Bronchial epithelial cell (primary cell): ENCODE measurements around a stretch of chr9.

GRCh38 chr9:134222526-134223051 lies 86.7 kb downstream of the WDR5 start:
- RRBS, 2 experiments = no CpG with 5 or more reads among the region's 6 CpGs

DNA sequence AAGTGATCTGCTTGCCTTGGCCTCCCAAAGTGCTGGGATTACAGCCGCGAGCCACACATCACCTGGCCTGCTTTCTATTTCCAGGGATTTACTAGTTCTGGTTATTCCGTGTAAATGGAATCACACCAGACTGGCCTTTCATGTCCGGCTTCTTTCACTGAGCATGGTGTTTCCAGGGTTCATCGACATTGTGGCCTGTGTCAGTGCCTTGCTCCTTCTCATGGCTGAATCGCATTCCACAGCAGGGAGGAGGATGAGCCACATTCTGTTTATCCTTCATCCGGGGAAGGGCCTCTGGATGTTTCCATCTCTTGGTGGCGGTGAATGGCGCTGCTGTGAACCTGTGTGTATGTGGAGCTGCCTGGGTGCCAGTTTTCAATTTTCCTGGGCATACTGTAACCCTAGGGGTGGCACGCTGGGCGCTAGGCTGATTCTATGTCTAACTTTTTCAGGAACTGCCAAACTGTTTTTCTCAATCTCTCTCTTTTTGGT lies 87.2 kb downstream of the WDR5 start:
- RRBS, 2 experiments = no CpG with 5 or more reads among the region's 11 CpGs

DNA sequence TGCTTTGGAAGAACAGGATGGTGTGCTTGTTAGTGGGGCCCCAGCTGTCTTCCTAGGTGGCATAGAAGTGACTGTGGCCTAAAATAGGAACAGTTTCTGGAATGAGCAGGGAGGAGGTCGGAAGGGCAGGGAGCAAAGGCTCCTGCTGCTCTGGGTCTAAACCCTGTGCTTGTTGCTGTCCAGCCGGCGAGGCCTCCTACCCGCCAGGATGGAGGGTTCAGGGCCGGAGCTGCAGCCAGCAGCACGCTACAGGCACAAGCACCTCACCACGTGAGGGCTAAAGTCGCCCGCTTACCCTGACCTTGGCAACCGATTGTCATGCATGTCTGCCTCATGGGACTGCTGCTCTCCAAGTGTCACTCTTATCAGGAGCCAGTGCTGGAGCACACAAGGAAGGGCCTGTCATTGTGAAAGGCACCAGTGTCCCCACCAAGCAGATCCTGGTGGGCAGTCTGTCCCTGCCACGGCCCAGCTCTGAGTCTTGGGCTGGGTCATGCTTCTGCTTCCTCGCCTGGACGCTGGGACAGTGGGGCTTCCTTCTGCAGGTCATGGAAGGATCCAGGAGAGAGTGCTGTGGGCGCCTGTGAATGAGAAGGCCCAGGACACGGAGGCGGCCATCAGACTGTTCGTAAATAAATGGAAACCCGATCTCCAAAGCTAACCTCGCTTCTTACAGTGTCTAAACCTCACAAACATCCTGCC lies 58.3 kb upstream of the RXRA start:
- RRBS, 2 experiments = 60% methylated on average over 1 of the region's 19 CpGs; no CpG with 5 or more reads in 1 of the 2 experiments

- RRBS, 2 experiments = no CpG with 5 or more reads among the region's 46 CpGs
These were observed 5.5 kb upstream of the RXRA start for GRCh38 chr9:134320238-134321584.

DNA sequence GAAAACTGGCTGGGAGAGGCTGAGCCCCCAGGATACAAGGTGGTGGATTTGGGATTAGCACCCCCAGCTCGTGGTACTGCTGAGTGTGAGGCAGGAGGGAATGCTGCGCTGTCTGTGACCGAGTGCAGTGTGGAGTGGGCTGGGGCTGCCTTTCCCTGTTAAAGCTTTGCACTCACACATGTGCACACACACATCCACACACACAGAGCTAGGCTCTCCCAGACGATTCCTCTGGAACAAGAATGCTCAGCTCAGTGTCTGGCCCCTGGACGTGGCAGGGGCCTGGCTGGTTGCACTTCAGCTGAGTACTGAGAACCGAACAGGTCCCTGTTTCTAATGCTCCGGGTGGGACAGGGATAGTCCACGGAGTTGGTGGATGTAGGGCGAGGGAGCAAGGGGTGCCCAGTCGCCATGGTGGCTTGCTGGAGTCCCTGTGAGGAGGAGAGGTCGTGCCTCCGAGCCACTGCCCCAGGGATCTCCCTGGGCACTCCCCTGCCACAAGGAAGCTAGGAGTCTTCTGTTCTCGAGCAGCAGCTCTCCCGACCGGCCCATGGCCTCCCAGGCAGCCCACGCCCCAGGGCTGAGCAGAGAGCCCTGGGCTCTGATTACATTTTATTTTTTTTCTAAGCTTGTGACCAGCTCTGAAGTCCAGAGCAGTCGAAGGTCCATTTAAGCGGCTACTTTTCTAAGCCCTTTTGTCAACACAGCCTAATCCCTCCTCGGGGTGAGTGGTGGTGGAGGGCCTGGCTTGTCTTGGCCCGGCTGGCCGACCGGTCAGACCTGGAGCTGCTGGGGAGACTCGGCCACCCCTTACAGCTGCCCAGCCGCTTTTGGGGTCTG lies 1.9 kb downstream of the RXRA start:
- RRBS, 2 experiments = no CpG with 5 or more reads among the region's 24 CpGs

GRCh38 chr9:134334027-134334419 lies 7.8 kb downstream of the RXRA start:
- RRBS, 2 experiments = no CpG with 5 or more reads among the region's 10 CpGs

GRCh38 chr9:134364353-134365185 lies 38.3 kb downstream of the RXRA start:
- RRBS, 2 experiments = 74 to 80% methylated on average over 7 to 8 of the region's 17 CpGs

GRCh38 chr9:134419344-134420112 lies 93.3 kb downstream of the RXRA start:
- RRBS, 2 experiments = 0% methylated on average over 1 of the region's 24 CpGs; no CpG with 5 or more reads in 1 of the 2 experiments

- RRBS, 2 experiments = no CpG with 5 or more reads among the region's 10 CpGs
These were observed 116.3 kb downstream of the RXRA start for GRCh38 chr9:134442640-134442919.

DNA sequence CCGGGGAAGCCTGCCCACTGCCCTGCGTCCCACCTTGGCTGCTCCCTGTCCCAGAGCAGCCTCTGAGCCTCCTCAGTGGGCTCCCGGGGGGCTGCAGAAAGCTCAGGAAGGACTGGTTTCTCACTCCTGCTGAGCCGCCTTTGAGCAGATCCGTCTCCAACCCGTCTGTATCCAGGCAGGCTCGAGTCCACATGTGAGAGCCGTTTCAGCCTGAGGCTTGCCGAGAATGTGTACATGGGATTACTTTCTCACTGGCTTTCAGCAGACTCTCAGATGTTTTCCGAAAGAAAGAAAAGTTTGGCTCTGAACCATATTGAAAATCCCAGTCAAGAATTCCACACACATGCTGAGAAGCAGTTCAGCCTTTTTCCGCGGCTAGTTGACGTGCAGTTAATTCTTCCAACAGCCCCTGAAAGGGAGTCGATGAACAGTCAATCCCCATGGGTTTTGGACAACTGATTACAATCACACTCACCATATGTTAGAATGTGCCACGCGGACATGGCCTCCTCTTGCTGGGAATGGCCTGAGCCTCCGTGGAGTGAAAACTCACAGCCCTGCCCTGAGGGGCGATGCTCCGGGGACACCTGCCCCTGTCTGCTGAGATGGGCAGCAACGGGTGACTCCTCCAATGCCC lies 95.2 kb upstream of the COL5A1 start:
- RRBS, 2 experiments = 30 to 53% methylated on average over 3 of the region's 20 CpGs

- RRBS, 2 experiments = 49 to 54% methylated on average over 6 of the region's 15 CpGs
These were observed 49.2 kb upstream of the COL5A1 start for GRCh38 chr9:134592377-134592759.

GRCh38 chr9:134648822-134649831 lies 7.5 kb downstream of the COL5A1 start:
- RRBS, 2 experiments = no CpG with 5 or more reads among the region's 17 CpGs

- RRBS, 2 experiments = 83 to 89% methylated on average over 8 to 13 of the region's 31 CpGs
These were observed 95.8 kb upstream of the FCN2 start for GRCh38 chr9:134784550-134785562.

- RRBS, 2 experiments = no CpG with 5 or more reads among the region's 9 CpGs
These were observed 74.6 kb upstream of the FCN2 start for GRCh38 chr9:134806042-134806467.

DNA sequence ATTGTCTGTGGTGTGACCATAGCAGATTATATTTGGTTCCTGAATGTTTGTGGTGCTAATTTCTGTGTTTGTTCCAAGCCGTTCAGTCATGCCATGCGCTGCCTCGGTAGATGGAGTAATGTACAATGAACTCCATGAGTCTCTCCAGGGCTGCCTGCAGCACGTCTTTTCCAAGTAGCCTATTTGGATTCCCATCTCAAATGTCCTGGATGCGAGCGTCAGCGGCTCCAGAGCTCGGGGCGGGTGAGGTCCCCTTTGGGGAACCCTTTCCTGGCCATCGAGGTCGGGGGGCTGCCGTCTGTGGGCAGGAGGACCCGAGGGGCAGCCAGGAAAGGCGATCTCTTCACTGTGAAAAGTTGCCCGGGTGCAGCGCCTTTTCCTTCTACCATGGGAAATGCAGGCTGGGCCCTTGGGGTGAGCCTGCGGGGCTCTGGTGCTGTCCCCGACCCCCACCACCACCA lies 36.9 kb upstream of the FCN2 start:
- RRBS, 2 experiments = no CpG with 5 or more reads among the region's 18 CpGs

DNA sequence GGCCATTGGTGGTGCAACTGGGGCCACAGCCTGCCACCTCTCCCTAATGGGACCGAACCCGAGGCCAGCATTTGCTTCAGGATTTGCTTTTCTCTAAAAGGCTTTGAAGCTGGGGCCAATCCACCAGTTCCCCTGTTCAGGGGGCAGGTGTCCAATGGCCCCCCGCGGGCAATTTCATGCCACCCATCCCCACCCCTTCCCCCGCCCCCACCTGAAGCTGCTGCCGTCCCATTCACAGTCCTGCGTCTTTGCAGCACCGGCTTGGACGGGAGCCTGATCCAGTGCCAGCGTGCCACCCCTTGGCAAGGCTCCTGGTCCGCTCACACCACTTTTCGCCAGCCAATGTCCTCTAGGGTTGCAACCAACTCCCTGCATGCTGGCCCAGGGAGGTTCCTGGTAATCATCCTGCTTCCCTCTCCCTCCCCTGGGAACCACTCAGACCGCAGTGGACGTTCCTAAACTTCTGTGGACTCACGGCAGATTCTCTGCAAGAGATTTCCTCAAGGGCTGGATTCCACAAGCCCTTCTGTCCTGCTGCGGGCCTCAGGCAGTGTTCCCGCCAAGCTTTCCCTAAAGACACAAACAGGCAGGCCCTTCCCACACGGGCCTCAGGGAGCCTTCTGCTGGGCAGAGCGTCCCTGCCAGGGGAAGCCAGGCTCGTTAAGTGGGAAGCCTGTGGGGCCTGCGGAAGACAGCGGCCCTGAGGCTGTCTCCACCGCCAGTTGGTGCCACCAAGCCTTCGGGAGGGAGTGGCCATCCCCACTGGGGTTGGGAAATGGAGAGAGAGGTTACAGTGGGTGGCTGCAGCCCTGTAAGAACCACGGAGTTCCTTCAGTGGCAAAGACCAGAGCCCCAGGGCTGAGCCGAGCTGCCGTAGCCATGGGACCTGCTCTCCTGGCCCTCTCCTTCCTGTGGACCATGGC lies 16.6 kb upstream of the FCN2 start:
- RRBS, 2 experiments = no CpG with 5 or more reads among the region's 27 CpGs

DNA sequence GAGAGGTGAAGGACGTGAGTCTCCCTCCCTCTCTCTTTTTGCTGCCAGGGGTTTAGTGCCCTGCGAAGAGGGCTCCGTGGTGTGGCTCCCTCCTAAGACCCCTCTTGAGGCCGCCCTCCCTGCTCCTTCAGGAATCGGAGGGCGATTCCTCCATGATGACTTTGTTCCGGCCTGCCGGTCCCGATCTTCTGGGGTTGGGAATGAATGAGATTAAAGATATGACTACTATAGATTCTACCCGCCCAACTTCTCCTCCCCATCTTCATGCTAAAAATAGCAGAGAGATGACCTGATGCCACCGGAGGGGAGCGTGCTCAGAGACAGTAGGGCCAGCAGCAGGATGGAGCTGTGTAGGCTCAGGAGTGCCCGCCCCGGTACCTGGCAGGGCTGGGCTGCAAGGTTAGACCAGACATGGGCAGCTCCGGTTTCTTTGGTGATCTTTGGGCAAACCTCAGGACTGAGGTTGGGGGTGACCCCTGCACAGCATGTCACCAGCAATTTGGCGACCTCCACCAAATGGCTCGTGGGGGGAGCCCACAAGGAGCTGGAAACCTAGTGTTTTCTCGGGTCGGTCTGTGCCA lies 1.7 kb downstream of the OLFM1 start:
- RRBS, 2 experiments = 67 to 72% methylated on average over 5 of the region's 19 CpGs

DNA sequence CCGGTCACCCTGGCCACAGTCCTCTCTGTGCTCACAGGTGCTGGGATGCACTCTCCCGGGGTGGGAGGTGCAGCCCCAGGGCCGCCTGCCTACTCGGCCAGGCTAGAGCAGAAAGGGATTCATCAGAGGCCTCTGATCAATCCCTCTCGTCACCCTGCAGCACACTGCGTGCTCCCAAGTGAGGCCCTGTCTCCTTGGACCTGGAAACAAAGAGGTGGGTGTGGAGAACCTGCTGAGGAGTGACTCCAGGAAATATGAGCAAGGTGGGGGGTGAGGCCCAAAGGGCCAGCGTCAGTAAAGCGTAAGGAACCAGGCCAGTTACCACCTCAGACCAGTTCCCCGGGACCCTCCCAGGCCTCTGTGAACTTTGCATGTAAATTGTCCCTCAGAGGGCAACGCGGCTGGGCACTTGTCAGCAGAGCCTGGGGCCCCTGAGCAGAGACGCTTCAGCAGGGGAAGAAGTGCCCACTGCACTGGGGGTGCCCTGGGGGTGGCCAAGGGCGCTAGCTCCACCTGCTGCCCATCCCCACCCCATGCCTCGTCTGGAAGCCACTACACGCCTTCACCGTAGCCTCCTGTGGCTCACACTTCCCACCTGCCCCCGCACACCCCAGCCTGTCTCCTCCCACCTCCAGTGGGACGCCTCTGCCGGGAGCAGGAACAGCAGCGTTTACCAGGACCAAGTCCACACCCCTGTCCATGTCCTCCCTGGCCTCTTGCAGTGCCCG lies 168.0 kb downstream of the OLFM1 start:
- RRBS, 2 experiments = 15 to 51% methylated on average over 2 of the region's 21 CpGs

DNA sequence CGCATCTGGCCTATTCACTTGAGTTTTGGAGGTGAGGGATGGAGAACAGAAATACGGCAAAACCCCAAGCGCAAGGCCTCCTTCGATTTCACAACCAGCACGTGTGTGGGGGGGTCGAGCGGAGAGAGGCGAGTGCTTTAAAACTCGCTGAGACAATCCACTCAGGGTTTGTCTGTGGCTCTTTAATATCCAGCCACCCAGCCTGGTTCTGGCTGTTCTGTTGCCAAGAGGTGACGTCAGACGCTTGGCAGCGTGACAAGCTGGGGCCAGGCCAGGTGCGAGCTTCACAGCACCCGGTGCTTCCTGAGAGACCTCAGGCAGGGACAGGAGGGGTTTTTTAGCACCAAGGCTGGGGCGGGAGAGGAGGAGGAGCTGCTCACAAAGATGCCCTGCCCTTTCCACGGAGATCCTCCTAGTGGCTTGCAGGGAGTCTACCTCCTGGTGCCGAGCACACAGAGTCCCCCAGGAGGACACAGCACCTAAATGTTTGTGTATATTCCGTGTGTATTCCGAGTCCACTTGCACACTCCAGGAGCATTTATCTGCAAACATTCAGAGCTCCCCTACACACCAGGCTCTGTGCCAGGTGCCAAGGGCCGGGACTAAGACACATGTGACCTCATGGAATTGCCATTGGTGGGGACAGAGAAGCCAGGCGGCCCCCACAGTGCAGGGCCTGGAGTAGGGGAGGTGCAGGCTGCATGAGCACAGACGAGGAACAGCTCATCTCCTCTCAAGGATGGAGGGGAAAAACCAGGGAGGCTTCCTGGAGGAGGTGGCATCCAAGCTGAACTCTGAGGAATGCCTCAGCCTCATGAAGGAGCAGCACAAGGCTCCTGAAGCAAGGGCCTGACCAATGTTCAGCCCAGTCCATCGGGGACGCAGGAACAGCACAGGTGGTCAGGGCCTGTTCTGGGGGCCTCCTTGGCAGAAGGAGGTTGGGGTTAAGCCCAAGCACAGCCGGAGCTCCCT lies 194.7 kb downstream of the OLFM1 start:
- RRBS, 2 experiments = no CpG with 5 or more reads among the region's 25 CpGs

GRCh38 chr9:135478726-135479354 lies 742 bp upstream of the PPP1R26 start:
- RRBS, 2 experiments = under 1 to 1% methylated on average over 27 to 28 of the region's 45 CpGs